Left colon (tissue), 1 donor: ENCODE measurements around the gene SNRNP27.

DNA sequence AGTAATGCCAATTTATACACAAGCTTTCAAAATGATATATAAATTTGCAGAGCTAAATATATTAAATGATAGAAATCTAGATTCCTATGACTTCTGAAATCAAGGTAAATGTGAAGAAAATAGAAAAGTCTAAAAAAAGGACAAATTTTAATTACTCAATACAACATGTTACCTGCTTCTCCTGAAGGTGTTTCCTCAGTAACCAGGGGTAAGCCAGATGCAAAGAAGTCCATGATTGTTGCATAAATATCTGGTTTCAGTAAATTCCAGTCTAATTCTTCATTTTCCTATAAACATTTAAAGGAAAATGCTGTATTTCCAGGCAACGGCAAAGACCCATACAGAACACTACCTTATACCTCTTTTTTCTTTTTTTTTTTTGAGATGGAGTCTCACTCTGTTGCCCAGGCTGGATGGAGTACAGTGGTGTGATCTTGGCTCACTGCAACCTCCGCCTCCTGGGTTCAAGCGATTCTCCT, 22.2 kb downstream of the NFU1 start:
- PRO-cap, result no peak

GRCh38 chr2:69460576-69461250, 23.5 kb upstream of the NFU1 start:
- PRO-cap, result no peak

DNA sequence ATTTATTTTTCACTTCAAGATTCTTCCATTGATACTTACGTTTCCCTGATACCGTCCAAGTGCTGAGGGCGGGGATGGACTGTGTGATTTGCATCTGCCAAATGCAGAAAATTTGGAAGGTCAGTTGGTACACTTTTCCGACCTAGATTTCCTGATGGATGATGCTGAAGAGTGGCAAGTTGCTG, 1.1 kb upstream of the AAK1 start:
- PRO-cap, result no peak

DNA sequence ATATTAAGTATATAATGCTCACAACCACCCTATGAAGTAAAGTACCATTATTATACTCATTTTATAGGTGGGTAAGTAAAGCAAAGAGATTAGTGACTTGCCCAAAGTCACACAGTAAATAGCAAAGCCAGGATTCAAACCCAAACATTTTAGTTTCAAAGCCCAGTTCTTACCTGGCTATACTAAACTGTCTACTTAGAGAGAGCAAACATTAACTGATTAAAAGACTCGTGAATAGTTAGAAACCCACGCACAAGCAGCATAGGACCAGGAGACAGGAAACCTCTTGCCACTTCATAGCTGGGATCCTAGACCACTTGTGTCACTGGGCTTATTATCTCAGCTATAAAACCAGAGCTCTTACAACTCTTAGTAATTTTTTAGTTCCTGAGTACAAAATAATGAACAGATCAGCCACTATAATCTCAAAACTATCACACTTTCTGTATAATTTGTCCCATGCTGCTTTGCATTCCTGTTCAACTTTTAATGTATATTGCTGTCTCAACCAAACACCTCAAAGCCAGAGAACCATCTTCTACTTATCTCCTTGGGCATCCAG, 2.4 kb upstream of the AAK1 start:
- PRO-cap, result no peak

- PRO-cap, result no peak
These were observed 39.7 kb upstream of the AAK1 start for GRCh38 chr2:69683015-69683931.

- PRO-cap, result no peak
These were observed 46.0 kb upstream of the AAK1 start for GRCh38 chr2:69689516-69689947.

DNA sequence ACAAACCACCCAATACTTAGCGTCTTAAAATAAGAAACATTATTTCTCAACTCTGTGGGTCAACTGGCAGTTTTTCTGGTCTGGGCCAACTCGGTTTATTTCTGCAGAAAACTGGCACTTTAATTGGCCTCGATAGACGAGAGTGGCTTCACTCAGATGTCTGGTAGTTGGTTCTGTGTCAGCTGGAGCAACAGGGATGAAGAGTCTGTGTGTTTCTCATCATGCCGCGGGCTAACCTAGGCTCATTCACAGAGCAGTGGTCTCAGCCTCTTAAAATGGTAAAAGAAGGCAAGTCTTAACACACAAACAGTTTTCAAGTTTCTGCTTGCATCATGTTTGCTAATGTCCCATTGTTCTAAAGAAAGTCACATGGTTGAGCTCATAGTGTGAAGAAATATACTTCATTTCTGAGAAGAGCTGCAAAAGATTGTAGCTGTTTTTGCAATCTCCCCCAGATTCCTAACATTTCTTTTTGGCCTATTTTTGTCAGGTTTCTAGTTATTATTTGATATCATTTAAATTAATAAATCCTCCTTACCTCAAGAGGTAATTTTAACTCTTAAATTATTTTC, 37.5 kb upstream of the ANXA4 start:
- PRO-cap, result no peak

- PRO-cap, result no peak
These were observed 7.8 kb upstream of the ANXA4 start for GRCh38 chr2:69734069-69734677.

- PRO-cap, result no peak
These were observed 325 bp downstream of the ANXA4 start for GRCh38 chr2:69742217-69742700.

GRCh38 chr2:69797898-69798708, 31.4 kb upstream of the GMCL1 start:
- PRO-cap, result no peak

GRCh38 chr2:69829975-69830360, 508 bp downstream of the GMCL1 start:
- PRO-cap, result no peak

DNA sequence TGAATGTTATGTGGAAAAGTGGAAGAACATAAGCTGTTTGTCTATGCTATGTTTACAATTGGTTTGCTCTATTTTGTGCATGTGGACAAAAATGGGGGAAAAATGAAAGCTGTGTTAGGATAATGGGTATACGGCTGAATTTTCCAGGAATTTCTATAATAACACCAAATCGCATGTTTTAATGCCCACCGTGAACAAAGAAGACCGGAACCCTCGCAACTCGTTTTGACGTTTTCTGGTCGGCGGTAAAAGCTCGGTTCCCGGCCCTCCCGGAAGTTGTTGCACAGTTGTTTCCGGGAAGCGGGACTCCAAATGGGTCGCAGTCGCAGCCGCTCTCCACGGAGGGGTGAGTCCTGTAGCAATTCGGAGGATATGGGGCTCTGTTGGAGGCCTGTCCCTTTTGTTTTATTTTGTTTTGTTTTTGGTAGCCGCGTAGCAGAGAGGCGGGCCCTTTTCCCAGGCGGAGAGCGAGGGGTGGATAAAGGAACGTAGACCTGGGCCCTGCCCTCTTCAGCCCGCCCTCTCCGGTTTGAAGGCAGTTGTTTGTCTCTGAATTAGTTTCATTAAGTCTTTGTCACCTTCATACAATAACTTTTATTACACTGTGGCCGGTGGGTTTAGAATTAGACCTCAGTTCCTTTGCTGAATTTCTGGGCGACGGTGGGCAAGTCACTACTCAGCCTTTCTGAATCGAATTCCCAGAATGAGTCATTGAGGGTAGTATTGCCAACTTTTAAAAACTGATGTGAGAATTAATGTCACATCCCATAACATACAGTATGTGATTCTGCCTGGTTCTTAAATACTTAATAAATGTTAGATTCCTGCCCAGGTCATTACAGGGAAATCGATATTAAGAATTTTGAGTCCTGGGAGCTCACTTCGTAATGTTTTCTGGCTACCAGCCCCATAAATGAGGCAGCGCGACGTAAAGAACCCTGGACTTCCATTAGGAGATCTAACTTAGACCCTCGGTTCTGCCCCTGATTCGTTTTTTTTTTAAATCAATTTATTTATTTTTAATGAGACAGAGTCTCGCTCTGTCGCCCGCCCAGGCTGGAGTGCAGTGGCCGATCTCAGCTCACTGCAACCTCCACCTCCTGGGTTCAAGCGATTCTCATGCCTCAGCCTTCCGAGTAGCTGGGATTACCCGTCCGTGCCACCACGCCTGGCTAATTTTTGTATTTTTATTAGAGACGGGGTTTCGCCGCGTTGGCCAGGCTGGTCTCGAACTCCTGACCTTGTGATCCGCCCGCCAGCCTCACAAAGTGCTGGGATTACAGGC, at the start of gene SNRNP27:
Gene SNRNP27, plus strand, starts transcription at position 284 of the 1,285 bp plus-strand sequence.
- PRO-cap, result bidirectional peak, plus-strand start at position 290 of the sequence, minus-strand start at position 224 of the sequence

- PRO-cap, result bidirectional peak, plus-strand start at chr2:69918101, minus-strand start at chr2:69918018
These were observed 3.0 kb downstream of the MXD1 start for GRCh38 chr2:69917709-69918529.

- PRO-cap, result no peak
These were observed 22.0 kb downstream of the MXD1 start for GRCh38 chr2:69936671-69937545.

GRCh38 chr2:70068743-70069544, 18.3 kb upstream of the PCBP1 start:
- PRO-cap, result bidirectional peak, plus-strand start at chr2:70069298, minus-strand start at chr2:70069186

DNA sequence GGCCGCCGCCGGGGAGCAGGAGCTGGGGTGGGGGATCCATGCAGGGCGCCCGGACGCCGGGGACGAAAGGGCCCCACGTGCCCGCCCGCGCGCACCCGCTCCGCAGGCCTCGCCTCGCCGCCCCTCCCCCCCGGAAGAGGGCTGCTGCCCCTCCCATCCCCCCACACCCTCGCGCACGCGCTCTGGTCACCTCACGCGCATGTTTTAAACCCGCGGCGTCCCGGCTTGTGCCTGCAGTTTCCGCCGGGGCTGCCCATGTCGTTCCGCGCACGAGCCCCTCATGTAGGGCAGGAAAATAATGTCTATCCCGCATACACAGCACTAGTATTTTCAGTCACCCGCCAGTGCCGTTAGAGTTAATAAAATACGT, 409 bp upstream of the PCBP1 start:
- PRO-cap, result bidirectional peak, plus-strand start at position 236 of the sequence, minus-strand start at position 64 of the sequence

GRCh38 chr2:70097865-70098441, 10.7 kb downstream of the PCBP1 start:
- PRO-cap, result no peak

DNA sequence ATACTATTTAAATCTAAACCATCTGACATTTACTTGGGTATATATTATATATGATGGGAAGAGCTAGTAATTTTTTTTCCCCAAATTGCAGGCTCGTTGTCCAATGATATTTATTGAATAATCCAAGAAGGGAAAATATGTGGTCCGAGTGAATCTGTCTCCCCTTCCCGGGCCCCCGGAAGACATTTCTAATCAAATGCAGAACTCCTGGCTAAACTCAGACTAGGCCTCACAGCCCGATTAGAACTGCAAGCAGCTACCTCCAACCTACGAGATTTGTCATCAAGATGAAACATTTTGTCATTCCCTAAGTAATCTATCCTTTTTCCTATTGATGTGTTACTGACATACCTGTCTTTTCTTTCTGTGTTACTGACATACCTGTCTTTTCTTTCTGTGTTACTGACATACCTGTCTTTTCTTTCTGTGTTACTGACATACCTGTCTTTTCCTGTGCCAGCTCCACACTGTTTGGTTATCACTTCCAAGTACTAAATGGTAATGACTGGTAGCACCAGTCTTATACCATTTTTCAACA, 17.4 kb downstream of the PCBP1 start:
- PRO-cap, result no peak

- PRO-cap, result no peak
These were observed 23.9 kb downstream of the TIA1 start for GRCh38 chr2:70224465-70224948.

- PRO-cap, result no peak
These were observed 81.0 kb downstream of the TGFA start for GRCh38 chr2:70472684-70472927.